Thoracic aorta (tissue), 1 donor: ENCODE measurements around a stretch of chr14.

DNA sequence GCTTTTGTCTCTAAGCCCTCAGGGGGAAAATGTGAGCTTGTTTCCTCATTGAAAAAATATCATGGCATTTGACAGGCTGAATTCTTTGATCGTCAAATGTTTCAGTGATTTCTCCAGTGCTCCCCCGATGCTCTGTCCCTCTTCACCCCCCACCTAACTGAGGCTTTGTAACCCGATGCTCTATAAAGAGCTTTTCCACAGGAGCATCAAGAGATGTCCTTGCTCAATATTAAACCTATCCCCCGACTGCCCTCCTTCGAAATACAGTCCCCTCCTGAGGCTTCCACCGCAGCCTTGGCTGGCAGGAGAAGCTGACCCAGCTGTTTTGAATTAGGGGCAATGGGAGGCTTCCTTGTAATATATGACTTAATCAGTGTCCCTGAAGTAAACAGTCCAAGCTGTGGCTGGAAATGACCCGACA, 62.5 kb downstream of the TMEM30B start:
- RAMPAGE, long total RNA = no peak

DNA sequence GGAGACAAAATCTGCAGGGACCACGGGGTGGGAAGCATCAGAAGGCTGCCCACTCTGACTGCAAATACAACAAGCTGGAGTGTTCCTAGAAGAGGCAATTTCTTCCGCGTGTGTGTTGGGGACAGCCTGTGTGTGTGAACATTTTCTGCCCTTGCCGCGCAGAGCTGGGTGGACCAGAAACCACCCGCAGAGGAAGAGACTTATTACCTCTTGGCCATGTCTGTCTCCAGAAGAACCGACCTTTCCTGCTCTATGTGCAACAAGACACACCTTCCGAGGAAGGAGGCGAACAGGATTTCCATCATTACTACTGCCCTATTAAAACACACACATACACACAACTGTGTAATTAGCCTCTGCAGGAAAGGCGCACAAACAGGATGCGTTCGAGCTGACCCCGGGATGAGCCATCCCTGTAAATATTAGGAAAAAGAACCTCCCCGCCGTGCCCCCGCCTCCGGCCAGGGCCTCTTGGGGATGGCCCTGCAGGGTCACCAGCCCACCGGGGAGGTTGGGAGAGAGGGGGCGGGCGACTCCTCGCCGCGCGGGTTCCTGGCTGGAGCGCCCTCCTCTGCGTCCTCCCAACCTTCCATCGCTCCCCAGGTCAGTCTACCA, 550 bp upstream of the PRKCH start:
- RAMPAGE, long total RNA = no peak

- RAMPAGE, long total RNA = no peak
Observed at GRCh38 chr14:61337719-61338311, 16.4 kb downstream of the PRKCH start.

DNA sequence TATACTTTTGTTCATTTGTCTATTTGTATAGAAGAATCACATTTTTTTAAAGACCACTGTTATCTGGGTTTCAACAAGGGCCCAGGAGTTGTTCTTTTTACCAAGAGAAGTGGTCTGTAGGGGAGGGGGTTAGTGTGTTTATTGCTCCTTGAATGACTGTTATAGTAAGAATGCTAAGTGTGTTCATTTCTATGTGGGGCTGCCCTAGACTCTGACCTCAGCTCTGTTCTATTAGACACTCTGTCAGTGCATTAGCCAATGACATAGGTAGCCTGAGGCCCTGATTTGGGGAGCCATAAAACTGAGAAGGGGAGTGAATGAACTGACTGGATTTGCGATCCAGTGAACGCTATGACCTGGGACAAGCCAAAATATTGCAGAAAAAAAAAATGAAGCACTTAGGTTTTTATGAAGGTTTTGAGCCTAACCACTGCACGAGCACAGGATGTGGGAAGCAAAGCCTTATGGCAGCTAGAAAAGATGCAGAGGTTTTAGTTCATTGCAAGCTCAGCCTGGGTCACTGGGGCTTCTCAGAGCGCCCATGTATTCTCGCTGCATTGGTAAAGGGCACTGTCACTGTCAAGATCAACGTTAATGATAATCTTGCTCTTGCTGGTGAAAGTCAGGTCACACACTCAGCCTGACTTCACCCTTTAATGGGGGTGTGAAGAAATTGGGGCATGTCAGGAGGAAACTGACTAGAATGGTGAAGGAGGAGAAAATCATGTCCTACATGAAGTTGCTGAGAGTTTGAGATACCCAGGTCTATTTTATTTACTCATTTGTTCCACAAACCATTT, 63.8 kb downstream of the PRKCH start:
- RAMPAGE, long total RNA = no peak

DNA sequence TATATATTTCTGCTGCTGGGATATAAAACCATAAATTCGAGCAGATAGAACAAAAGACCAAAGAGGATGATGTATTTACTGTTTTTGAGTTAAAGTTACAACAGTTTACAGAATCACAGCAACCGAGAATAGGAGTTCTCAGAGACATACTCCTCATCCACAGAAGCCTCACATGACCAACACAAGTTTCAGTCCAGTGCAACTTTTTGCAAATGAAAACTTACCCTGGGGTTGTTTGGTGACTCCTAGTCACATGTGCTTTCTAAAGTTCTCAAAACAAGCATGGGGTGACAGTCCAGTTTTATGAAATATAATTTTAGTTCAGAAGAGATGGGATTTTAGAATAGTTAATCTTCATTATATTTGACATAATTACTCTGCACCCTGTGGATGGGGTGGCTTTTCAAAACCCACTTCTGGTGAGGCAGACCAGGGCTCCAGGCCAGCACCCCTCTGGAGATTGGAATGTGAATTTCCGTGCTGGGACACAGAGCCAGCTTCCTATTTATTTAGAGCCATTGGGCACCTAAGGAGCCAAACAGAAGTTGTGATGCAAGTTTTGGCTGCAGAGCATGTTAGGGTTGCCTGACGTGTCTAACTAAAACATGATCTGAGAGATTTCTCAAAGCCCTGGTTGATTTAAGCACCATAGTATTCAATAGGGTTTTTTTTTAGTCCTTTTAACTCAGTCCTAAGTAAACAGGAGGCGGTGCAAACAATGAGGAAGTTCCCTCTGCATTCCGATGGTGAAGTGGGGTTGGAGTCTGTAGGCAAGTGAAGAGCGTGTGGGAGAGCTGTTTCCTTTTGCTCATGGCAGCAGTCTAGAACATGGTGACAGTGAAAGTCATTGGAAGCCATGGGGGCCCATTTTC, 117.4 kb downstream of the PRKCH start:
- RAMPAGE, long total RNA = no peak

DNA sequence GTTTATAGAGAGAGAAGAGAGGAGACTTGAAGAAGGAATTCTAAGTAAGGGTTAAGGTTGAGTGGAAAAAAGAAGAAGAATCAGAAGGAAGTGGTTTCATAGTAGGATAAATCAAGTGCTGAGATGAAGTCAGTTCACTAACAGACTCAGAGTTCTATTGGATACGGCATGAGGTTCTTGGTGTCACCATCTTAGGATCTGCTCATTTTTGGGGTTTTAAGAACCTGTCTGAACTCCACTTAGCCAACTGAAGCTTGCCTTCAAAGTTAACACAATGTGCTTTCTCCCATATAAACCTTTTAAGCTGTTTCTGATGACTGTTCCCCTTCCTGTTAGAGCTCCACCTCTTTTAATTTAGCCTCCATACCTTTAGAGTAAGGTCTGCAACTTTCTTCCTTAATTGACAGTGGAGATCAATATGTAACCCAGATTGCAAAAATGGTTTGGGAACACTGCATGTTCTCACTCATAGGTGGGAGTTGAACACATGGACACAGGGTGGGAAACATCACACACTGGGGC, 152.7 kb downstream of the PRKCH start:
- RAMPAGE, long total RNA = no peak

GRCh38 chr14:61478154-61478534, 156.8 kb downstream of the PRKCH start:
- RAMPAGE, long total RNA = no peak

- RAMPAGE, long total RNA = no peak
Observed at GRCh38 chr14:61482357-61482760, 161.0 kb downstream of the PRKCH start.

GRCh38 chr14:61553786-61554236, 141.5 kb upstream of the HIF1A start:
- RAMPAGE, long total RNA = no peak

- RAMPAGE, long total RNA = no peak
Observed at GRCh38 chr14:61557276-61557661, 138.0 kb upstream of the HIF1A start.

- RAMPAGE, long total RNA = no peak
Observed at GRCh38 chr14:61564223-61565188, 130.8 kb upstream of the HIF1A start.

DNA sequence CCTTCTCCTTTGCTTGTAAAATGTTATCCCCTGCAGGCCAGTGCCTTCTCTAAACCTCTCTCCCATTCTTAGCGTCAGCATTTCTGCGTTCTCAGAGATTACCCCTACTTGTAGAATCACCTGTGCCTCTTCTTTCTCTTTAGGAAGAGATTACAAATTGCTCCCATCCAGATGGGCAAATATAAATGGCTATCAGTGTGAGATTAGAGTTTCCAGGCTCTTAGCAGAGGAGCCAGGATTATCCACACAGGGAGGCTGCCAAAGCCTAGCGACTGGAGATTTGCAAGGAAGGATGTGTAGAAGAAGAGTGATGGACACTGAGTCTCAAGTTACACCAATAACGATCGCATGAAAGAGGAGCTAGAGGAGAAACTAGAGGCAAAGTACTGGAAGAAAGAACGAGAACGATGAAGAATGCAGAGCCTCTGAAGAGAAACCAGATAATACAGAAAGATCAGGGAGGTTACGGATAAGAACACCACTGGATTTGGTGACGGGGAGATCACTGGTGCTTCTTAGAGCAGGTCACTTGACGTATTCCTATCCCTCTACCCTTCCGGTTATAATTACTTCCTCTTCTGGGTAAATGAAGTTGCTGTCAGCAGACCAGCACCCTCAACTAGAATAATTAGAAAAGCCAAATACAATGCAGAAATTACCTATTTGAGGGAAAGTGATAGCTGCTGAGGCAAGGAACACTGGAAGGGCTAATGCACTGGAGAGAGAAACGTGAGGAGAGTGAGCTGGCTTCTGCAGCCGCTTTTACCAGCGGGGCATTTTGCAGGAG, 93.3 kb upstream of the HIF1A start:
- RAMPAGE, long total RNA = no peak

DNA sequence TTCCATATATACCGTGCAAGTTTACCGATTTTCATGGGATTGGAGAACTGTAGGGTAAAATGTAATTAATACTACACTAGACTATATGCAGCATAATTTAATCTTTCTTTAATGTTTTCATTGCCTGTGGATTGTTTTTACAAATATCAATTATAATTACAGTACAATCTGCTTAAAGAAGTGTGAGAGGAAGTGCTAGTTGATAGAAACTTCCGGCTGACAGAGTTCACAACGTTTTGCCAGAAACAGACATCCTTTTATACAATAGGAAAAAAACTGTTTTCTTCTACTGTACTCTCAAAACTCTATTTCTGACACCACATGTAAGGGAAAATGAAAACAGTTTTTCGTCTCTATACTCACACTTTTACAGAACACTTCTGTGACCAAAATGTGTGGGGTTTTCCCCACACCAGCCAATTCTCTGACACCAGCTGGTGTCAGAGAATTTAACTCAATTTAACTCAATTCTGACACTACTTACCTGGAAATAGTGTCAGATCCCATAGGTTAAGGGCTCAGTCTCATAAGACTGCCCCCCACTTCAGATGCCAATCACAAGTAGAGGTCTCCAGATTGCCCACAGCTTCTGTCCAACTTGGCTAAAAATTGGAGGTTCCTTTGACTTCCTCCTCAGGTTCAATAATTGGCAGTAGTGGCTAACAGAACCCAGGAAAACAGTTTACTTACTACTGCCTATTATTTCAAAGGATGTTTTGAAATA, 24.2 kb upstream of the HIF1A start:
- RAMPAGE, long total RNA = no peak

GRCh38 chr14:61694707-61695375, 472 bp upstream of the HIF1A start:
- RAMPAGE, long total RNA = no peak

GRCh38 chr14:61719720-61720223, 24.5 kb downstream of the HIF1A start:
- RAMPAGE, long total RNA = no peak

GRCh38 chr14:61736616-61737319, 25.5 kb upstream of the SNAPC1 start:
- RAMPAGE, long total RNA = no peak

GRCh38 chr14:62053242-62053591, 240.7 kb downstream of the SYT16 start:
- RAMPAGE, long total RNA = no peak

- RAMPAGE, long total RNA = no peak
Observed at GRCh38 chr14:62165767-62166146, 353.3 kb downstream of the SYT16 start.

DNA sequence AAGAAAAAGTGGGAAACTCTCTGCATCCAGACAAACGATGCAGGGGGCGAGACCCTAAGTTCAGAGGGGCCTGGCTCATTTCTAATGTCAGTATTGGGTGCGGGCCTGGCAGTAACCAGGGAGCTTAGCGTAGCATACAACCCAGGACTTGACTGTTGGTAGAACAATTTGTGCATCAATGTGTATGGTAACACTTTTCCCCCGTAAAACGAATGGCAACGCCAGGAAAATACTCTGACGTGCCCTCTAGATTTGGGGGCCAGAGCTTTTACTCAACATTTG, 748 bp downstream of the RHOJ start:
- RAMPAGE, long total RNA = no peak

- RAMPAGE, long total RNA = start-site peak on the minus strand at chr14:63542283-63542344, 11 reads
Observed at GRCh38 chr14:63541988-63542377, 1.2 kb downstream of the PPP2R5E start.